Placental epithelial cell (primary cell): ENCODE results near the genes CTAG1B and FUNDC2.

DNA sequence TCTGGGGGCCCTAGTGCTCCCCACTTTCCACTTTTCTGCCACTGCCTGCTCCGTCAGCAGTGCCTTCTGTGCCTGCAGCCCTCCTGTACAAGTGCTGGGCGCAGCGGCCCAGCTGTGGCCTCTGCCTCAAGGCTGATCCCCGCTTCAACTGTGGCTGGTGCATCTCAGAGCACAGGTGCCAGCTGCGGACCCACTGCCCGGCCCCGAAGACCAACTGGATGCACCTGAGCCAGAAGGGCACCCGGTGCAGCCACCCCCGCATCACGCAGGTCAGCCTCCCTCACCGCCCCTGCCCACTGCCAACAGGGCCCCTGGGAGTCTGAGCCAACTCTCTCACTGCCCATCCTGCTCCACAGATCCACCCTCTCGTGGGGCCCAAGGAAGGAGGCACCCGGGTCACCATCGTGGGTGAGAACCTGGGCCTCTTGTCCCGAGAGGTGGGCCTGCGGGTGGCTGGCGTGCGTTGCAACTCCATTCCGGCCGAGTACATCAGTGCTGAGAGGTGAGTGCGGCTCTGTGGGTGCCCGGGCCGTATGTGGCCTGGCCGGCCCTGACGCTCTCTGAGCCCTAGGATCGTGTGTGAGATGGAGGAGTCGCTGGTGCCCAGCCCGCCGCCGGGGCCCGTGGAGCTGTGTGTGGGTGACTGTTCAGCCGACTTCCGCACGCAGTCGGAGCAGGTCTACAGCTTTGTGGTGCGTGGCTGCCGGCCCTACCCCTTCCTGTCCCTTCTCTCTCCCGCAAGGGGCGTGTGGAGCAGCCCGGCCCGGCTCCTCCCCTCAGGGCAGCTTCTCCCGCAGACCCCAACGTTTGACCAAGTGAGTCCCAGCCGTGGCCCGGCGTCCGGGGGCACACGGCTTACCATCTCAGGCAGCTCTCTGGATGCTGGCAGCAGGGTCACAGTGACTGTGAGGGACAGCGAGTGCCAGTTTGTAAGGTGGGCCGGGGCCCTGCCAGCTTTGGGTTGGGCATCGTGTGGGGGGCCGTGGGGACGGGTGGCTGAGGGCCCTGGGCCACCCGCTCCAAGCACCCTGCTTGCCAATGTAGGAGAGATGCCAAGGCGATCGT, 7.8 kb downstream of the PLXNA3 start:
- CAGE, long polyA plus RNA, result no peak

- CAGE, long polyA plus RNA, result no peak
Observed at GRCh38 chrX:154475487-154475959, 3.6 kb downstream of the LAGE3 start.

- CAGE, long polyA plus RNA, result no peak
Observed at GRCh38 chrX:154619126-154619591, at the start of gene CTAG1B. CTAG1B (minus strand) TSS chrX:154619282.

DNA sequence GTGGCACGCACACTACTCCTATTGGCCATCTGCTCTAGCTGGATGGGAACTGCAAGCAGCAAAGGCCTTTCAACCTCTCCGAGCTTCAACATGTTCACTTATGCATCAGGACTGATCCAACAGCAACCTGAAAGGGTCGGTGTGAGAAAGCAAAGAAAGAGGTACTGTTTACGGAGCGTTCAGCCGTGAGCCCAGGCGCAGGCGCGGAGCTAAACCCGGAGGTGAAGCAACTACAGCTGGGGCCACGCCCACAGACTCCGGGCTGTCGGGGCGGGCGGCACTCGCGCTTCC, 324 bp upstream of the DKC1 start:
- CAGE, long polyA plus RNA, result no peak

- CAGE, long polyA plus RNA, result no peak
Observed at GRCh38 chrX:154799120-154800367, 5.7 kb downstream of the MPP1 start.

DNA sequence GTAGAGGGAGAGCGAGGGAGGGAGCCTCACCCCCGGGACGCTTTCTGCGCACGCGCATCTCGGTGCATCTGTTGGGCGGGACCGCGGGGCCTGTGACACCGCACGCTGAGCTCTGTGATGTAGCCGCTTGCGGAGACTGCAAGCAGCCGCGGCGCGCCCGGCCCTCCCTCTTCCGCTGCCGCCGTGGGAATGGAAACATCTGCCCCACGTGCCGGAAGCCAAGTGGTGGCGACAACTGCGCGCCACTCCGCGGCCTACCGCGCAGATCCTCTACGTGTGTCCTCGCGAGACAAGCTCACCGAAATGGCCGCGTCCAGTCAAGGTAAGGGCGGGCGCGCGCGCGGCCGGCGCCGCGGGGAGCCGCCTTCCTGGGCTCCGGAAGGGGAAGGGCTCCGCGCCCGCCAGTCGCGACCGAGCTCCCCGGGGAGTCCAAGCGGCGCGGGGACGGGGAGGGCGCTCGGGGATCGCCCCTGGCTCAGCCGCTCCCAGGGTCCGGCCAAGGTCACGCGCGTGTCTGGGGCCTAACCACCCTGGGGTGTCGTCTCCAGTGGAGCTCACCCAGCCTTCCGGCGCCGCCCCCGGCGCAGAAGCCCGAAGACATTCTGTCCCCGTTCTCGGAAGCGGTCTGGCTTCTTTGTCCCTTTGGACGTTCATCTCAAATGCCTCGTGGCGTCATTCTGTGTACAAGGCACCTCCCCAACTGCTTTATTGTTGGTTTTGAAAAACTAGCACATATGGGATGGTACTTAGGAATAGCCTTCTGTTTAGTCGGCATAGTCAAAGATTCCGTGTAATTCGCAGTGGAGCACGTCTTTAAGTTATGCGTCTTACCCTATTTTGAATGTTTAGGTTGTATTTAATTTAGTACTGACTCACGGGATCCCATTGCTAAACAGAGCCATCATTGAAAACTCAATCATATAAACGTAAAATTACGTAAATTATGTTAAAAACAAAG, at the start of gene FUNDC2:
Gene FUNDC2 (plus strand): TSS at position 95 of the 958 bp plus-strand sequence.
- CAGE, long polyA plus RNA, result no peak

GRCh38 chrX:155188974-155189405, 27.3 kb upstream of the VBP1 start:
- CAGE, long polyA plus RNA, result no peak

DNA sequence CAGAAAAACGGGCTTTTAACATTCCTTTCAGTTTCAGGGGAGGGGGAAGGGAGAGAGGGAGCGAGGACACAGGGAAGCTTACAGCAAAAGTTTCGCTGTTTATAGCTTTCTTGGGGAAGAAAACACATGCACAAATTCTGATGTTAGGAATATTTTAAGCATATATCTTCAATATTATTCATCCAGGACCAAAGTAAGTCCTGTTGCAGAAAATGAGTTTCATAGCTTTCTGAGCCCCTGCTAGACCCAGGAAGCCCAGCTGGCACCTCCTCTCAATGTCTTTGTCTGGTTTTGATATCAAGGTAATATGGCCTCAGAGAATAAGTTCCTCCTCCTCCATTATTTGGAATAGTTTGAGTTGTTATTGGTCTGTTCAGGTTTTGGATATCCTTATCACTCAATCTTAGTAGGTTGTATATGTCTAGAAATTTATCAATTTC, 29.1 kb upstream of the TMLHE start:
- CAGE, long polyA plus RNA, result no peak

DNA sequence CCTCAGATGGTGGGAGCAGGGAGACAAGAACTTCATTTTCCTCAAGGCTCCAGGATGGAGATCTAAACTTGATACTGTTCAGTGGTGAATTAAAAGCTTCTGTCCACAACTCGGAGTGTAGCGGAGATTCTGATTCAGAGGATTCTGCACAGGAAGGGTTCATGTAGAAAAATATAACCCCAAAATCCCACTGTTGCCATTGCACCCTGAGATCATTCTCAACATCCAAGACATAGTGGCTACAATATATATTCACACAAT, 30.4 kb upstream of the IL9R start:
- CAGE, long polyA plus RNA, result no peak